AG04449 (cell line): ENCODE measurements around a stretch of chr6.

- RRBS = no CpG with 5 or more reads among the region's 7 CpGs
These were observed 335.0 kb upstream of the SOX4 start for GRCh38 chr6:21258505-21258975.

GRCh38 chr6:21523679-21524184 lies 69.8 kb upstream of the SOX4 start:
- RRBS = no CpG with 5 or more reads among the region's 7 CpGs

DNA sequence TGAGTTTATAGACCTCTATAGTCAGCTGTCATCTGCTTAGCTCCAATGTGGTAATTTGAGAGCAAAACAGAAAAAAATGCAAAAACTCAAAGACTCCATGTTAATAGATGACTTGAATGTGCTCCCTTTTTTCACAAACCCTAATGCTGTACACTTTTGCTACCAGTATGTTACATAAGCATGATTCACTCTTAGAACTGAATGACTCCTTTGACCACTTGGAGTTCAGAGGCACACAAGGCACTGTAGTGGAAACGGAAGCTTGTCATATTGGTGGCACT lies 55.2 kb upstream of the SOX4 start:
- RRBS = no CpG with 5 or more reads among the region's 1 CpG

- RRBS = no CpG with 5 or more reads among the region's 58 CpGs
These were observed 5.3 kb upstream of the SOX4 start for GRCh38 chr6:21588013-21588840.

- RRBS = 1% methylated on average over 8 of the region's 34 CpGs
These were observed 2.8 kb downstream of the SOX4 start for GRCh38 chr6:21596192-21596830.

GRCh38 chr6:21666845-21667822 lies 73.6 kb downstream of the SOX4 start:
- RRBS = no CpG with 5 or more reads among the region's 32 CpGs

- RRBS = no CpG with 5 or more reads among the region's 5 CpGs
These were observed 342.9 kb downstream of the PRL start for GRCh38 chr6:21953717-21954580.

DNA sequence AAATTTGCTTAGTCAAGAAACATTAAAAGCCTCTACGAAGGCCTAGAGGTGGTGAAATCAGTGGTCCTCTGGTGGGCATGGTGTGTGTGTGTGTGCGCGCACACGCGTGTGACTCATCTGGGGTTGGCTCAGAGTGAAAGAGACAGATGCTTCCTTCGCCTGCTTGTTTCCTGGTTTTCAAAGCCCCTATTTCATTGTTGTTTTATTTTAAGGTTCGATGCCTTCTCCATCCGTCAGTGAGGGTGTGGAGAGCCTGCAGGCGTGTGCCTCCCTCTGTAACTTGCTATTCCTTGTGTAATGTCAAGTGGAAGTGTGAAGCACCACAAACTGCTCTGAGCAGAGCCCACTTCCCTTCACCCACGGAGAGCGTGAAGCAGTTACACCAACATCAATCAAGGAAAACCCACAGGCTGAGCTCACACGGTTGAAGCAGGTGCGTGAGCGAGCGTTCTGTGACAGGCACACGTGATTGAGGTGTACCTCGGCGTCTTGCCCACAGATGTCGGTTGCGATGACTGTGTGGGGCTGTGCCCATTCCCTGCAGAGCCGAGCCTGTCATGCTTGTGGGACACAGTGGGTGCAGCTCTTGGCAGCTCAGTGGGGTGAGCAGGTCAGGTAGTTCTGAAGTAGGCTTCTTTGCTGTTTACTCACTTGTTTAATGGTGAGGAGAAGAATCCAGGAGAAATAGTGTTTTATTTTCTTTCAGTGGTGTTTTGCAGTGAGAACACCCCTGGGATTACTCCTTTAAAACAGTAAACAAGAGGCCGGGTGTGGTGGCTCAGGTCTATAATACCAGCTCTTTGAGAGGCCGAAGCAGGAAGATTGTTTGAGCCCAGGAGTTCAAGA lies 233.8 kb downstream of the PRL start:
- RRBS = no CpG with 5 or more reads among the region's 23 CpGs

- RRBS = no CpG with 5 or more reads among the region's 5 CpGs
These were observed 148.6 kb downstream of the PRL start for GRCh38 chr6:22148028-22148761.

DNA sequence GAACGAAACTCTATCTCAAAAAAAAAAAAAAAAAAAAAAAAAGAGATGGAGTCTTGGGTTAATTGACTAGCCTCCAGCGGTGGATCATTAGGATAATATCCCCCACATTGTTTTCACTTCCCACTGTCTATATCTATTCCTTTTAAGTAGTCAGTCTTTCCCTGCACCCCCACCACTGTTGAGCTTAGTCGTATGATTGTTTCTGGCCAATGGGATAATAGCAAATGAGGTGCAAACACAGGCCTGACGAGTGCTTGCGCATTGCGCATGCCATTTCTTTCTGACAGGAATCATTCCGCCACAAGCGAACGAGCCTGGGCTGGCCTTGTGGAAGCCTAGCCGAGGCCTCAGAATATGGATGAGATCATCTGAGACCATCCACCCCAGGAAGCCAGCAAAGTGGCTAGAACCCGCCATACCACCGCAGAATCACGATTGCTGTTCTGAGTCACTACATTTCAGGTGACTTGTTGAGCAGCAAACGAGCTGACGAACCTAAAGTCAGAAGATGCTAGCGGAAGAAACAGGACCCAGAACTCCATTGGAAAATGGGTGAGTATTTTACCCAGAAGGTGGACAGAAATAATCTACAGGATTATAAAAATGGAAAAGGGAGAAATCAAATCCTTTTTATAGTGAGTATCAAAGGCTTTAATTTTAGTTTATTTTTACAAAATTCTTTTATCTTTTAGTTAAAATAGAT lies 52.3 kb upstream of the PRL start:
- RRBS = no CpG with 5 or more reads among the region's 16 CpGs

DNA sequence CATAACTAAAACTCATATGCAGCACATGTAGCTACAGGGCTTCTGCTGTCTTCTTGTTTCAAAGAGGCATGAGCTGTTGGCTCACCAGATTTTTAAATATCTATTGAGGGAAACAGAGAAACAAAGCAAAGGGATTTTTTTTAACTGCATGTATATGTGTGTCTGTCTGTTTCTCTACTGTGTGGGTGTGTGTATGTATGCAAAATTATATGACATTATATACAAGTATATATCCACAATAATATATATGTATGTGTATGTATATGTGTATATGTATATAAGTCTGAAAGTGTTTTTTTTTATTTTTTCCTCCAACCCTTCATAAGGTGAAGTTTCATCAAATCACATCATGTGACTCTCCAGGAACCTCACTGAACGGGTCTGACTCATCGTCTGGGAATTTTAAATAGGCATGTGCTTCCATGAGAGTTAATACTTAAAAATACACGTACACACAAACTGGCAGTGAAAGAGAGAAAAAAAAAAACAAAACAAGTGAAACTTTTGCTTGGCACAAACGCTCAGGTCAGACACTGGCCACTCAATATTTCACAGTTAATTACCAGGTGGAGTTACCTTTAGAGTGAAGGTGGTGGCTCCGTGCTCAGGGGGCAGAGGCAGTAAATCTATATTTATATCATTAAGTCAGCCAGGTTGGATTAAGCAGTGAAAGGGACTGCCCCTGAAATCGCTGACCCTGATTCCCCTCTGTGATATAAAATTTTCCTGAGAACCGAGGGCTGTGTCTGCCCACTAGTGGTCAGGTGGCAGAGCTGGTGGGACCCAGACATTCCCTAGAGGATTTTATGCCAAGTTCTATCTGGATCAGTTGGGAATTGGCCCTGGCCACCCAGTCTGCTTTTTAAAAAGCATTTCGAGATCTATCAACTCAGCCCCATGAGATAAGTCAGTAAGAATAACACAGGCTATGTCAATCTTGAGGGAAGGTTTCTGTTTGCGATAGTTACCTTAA lies 258.8 kb downstream of the HDGFL1 start:
- RRBS = no CpG with 5 or more reads among the region's 9 CpGs

- RRBS = no CpG with 5 or more reads among the region's 4 CpGs
These were observed 7.7 kb upstream of the MRS2 start for GRCh38 chr6:24394960-24395500.

DNA sequence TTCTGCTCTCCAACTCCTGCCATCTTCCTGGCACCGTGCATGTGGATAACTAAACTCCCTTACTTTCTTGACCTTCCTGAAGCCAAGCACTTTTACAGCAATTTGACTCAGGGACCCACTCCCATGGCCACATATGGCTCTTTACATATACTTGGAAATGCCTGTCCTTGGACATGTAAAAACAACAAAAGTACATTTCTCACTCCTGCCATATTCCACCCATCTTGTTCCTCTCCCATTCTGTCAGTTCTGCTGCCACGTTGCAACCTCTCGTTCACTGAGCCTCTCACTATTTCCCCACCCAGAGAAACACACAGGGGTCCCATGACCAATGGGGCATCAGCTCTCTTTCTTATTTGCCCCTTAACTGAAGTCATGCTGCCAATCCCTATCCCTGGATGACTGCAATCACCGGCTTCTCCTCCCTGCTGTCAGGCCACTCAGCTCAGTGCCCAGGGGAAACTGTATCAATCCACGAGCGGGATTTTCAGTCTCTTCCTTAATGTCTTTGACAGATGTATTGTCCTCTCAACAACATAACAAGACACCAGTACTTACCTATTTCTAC lies 437 bp downstream of the GPLD1 start:
- RRBS = no CpG with 5 or more reads among the region's 6 CpGs

DNA sequence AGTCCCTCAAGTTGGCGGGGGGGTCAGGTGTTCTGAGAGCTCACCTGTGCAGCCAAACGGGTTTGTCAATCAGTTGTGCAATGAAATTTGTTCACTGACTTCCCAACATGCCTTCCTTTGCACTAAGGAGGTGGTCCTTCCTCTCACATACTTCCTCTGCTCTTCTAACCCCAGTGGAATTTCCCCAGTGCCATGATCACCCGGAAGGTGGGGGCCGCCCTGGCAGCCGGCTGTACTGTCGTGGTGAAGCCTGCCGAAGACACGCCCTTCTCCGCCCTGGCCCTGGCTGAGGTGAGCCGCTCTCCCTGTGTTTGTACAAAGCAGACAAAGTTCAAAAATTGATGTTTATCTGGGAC lies 9.9 kb downstream of the ALDH5A1 start:
- RRBS = no CpG with 5 or more reads among the region's 10 CpGs

DNA sequence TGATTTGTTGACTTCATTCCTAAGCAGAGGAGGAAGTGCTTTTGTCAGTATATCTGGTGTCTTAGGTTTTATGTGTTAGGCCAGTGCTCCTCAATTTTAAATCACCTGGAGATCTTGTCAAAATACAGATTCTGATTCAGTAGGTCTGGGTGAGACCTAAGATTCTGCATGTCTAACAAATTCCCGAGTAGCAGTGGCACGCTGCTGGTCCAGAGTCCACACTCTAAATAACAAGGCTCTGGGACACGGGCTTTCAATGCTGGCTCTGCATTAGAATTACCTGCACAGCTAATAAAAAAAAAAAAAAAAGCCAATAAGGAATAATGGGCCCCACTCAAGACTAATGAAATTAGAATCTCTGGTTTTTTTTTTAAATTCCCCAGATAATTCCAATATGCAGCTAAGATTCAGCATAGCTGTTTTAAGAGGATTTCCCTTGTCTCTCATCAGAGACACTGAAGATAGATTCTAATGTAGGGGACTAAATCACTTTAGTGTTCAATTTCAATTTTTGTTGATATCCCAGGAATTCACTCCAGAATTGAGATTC lies 2.6 kb downstream of the TDP2 start:
- RRBS = no CpG with 5 or more reads among the region's 3 CpGs

GRCh38 chr6:24890960-24891521 lies 44.7 kb downstream of the RIPOR2 start:
- RRBS = no CpG with 5 or more reads among the region's 4 CpGs

DNA sequence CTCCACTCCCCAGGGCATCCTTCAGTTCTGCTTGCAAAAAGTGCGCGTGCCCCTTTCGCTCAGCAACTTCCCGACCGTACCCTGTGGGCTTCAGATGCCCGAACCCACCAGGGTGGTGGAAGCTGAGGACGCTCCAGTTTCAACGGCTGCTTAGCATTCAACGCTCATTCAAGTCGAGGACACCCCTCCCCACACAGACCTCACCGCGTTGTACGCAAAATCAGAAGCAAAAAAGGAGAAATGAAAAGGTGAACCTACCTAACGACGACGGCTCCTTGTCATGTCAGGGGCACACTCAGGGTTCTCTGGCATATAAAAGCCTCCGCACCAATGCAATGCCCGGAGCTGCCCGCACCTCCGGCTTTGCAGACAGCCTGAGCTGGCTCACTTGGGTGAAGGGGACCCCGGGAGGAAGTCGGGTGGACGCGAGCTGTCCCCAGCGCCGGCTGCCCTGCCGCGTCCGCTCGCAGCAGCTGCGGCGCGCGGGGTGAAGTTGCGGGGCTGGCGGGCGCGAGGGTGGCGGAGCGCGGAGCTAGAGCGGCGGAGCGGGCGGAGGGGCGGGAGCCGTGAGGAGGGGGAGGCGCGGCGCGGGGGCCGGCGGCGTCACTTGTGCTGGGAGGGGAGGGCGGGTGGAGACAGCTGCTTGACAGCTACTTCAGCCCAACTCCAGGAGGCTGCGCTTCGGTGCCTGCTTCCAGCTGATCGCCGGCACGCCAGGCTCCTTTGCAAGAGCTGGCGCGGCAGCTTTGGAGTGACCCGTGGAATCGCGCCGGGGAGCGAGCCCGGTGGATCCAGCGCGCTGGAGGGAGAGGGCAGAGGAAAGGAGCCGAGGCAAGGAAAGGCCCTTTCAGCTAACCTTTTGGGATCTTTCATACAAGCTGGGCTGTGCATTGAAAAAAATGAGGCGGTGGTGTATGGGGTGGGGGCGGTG lies 24.9 kb downstream of the RIPOR2 start:
- RRBS = 5% methylated on average over 10 of the region's 73 CpGs

DNA sequence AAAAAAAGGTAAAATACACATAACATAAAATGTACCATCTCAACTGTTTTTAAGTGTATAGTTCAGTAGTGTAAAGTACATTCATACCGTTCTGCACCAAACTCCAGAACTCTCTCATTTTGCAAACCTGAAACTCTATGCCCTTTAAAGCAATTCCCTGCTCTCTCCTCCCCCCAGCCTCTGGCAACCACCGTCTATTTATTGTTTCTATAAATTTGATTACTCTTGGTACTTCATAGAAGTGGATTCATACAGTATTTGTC lies 13.0 kb downstream of the RIPOR2 start:
- RRBS = no CpG with 5 or more reads among the region's 2 CpGs

DNA sequence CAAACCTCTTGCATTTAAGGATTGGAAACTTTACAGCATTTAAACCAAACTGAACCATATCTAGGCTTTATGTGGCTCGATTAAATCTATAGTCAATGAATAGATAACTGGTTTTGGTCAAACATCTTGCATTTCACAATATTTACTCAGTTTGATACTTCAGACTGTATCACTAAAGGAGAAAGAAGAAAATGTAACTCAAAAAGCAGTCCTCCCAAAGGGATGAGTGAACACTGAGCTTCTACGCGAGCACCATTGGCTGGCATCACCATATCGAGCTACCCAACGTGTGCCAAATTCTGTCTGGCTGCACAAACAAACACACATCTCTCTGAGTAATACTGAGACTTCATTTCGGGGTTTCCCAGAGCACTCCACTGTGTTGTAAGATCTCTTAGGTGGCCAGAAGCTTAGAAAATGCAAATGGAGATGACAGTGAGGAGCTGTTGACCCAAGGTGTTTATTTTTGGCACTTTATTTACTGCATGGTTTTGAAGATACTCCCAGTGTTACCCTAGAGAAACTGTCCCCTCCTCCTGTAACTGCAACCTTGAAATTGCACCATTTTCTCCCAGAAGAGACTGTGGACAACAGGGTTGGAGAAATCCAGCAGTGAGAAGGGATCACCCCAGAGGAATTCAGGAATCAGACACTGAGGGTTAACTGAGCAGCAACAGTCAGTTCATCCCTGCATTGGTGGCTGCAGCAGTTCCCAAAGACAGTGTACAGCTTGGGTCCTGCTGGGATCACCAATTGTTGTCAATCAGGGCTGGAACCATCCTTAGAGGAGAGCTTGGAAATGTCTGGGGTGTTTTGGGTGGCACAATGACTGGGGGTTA lies 910 bp upstream of the RIPOR2 start:
- RRBS = no CpG with 5 or more reads among the region's 6 CpGs